Gastroesophageal sphincter (tissue), 4 donors: ENCODE measurements around a stretch of chr17.

DNA sequence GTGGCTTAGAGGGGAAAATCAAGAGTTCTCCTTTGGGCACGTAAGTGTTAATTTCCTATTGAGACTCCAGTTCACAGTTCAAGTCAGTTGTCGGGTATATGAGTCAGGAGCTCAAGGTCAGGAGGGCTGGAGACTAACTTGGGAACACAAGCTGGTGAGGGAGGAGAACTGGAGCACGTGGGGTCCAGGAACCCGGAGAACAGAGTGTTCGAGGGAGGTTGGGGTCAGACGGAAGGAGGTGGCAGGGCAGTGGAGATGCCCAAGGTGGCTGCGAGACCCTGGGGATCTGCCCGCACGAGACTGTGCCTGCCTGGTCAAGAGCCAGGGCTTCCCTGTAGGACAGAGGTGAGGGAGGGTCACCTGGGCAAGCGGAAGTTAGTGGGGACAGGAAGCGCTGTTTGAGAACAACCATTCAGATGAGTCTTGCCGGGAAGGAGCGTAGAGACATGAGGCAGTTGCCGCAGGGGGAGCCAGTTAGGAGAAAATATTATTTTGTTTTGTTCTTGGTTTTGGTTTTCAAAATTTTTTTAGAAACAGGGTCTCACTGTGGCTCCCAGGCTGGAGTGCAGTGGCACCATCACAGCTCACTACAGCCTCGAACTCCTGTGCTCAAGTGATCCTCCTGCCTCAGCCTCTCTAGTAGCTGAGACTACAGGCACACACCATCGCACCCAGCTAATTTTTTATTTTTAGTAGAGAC lies 11.9 kb downstream of the ALDH3A1 start:
- PRO-cap, result no peak
- RAMPAGE, long total RNA, 4 experiments, result no peak in any of the 4 experiments

GRCh38 chr17:19939214-19940008 lies 38.2 kb downstream of the AKAP10 start:
- PRO-cap, result no peak
- RAMPAGE, long total RNA, 4 experiments, result no peak in any of the 4 experiments

- PRO-cap, result no peak
- RAMPAGE, long total RNA, 4 experiments, result no peak in any of the 4 experiments
Observed at GRCh38 chr17:19957997-19958611, 19.5 kb downstream of the AKAP10 start.

GRCh38 chr17:20090977-20092394 lies 82.3 kb downstream of the SPECC1 start:
- PRO-cap, result bidirectional peak, plus-strand start at chr17:20091946, minus-strand start at chr17:20091654
- RAMPAGE, long total RNA, 4 experiments, result no peak in any of the 4 experiments

DNA sequence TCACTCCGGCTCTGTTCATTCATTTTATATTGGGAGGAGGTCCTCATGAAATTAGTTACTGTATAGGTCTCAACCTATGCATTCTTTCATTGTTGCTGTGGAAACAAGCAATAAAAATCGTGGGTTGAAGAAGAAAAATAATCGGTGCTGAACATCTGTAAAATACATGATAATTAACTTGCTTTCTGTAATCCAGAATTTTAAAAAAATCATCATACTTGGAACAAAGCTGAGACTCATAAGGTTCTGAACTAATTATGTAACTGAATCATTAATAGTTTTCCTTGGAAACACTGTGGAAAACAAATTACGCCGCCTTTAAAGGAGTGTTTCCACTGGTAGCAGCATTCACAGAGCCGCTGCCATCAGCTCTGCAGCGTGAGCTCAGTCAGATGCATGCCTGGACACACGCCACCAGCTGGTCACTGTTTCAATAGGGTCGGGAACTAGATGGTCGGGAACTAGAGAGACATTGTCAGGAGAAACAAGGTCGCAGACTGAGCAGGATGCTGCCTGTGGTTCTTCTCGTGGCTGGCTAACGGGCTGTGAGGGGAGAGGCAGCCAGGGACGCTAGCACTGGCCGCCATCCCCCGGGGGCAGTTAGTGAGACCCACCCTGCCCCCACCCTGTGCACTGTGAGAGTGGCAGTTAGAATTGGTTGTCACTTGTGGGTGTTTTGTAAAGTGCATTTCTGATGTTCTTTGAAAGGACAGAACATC lies 86.1 kb downstream of the SPECC1 start:
- PRO-cap, result unidirectional peak, plus-strand start at position 347 of the sequence; bidirectional peak, plus-strand start at position 478 of the sequence, minus-strand start at position 402 of the sequence
- RAMPAGE, long total RNA, 4 experiments, result no peak in any of the 4 experiments

GRCh38 chr17:20215222-20215459 lies 206.0 kb downstream of the SPECC1 start:
- PRO-cap, result no peak
- RAMPAGE, long total RNA, 4 experiments, result no peak in any of the 4 experiments

DNA sequence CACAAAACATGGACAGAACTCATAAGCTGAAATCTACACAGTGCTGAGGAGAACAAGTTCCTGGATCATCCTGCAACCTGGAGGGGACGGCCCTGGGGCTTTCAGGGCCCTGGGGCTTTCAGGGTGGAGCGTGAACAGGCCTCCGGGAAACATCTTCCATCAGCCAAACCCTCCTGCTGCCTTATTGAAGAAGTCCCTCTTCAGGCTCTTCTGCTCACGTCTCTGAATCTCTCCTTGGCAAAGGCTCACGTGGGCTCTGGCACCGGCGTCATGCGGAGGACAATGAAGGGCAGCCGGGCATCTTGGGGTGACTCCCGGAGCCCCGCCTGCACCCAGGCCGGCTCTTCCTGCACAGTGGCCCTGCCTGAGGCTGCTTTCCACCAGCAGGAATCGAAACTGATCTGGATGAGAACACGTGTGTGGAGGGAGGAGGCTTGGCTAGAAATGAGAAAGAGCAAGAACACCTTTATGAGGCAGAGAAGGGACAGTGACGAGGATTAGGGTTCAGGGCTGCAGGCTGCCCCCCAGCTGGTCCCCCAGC lies 127.4 kb downstream of the CDRT15L2 start:
- PRO-cap, result no peak
- RAMPAGE, long total RNA, 4 experiments, result no peak in any of the 4 experiments

DNA sequence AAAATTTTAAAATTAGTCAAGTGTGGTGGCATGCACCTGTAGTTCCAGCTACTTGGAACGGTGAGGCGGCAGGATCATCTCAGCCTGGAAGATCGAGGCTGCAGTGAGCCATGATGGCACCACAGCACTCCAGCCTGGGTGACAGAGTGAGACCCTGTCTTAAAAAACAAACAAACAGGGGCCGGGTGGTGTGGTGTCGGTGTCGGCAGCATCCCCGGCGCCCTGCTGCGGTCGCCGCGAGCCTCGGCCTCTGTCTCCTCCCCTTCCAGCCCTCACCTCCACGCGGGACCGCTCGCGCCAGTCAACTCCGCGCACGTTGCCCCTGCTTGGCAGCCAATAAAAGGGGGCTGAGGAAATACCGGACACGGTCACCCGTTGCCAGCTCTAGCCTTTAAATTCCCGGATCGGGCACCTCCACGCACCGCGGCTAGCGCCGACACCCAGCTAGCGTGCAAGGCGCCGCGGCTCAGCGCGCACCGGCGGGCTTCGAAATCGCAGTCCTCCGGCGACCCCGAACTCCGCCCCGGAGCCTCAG lies 204.6 kb downstream of the CDRT15L2 start:
- PRO-cap, result no peak
- RAMPAGE, long total RNA, 4 experiments, result no peak in any of the 4 experiments

DNA sequence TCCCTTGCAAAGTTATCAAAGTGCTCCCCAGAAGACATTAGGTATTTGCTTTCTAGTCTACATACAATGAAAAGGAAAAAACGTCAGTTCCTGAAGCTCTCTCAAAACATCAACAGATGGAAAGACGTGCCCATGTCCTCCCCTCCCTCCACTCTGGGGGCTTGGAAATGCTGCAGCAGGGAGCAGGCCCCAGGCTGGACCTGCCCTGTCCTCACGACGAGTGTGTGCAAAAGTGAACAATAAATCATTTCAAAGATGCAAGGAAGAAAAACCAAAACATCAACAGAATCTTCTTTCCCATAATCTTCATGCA lies 118.5 kb downstream of the USP22 start:
- PRO-cap, result no peak
- RAMPAGE, long total RNA, 4 experiments, result no peak in any of the 4 experiments

GRCh38 chr17:21130831-21131401 lies 4.2 kb downstream of the DHRS7B start:
- PRO-cap, result no peak
- RAMPAGE, long total RNA, 4 experiments, result no peak in any of the 4 experiments

DNA sequence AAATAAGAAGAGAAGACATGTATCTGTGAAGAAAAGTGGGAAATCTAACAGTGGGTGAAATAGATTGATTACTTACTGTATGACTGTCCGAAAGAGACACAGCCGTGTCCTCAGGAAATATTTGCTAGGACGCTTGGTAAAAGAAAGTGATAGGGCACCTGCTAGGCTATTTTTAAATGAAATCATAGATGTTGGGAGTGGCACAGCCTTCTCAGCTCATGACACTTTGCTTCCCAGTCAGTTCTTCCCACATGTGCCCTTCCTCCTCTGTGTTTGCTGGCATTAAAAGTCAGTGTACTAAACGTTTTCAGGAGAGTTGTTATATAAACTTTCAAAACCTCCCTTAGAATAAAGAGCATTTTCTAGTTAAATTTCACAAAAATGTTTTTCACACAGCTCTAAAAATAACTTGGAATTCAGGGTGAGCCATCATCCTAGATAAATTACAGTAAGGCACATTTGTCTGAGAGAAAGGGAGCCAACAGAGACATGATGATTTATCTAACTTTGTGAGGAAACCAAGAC lies 34.9 kb downstream of the DHRS7B start:
- PRO-cap, result no peak
- RAMPAGE, long total RNA, 4 experiments, result no peak in any of the 4 experiments

GRCh38 chr17:21186376-21186969 lies 27.5 kb downstream of the TMEM11 start:
- PRO-cap, result no peak
- RAMPAGE, long total RNA, 4 experiments, result no peak in any of the 4 experiments

DNA sequence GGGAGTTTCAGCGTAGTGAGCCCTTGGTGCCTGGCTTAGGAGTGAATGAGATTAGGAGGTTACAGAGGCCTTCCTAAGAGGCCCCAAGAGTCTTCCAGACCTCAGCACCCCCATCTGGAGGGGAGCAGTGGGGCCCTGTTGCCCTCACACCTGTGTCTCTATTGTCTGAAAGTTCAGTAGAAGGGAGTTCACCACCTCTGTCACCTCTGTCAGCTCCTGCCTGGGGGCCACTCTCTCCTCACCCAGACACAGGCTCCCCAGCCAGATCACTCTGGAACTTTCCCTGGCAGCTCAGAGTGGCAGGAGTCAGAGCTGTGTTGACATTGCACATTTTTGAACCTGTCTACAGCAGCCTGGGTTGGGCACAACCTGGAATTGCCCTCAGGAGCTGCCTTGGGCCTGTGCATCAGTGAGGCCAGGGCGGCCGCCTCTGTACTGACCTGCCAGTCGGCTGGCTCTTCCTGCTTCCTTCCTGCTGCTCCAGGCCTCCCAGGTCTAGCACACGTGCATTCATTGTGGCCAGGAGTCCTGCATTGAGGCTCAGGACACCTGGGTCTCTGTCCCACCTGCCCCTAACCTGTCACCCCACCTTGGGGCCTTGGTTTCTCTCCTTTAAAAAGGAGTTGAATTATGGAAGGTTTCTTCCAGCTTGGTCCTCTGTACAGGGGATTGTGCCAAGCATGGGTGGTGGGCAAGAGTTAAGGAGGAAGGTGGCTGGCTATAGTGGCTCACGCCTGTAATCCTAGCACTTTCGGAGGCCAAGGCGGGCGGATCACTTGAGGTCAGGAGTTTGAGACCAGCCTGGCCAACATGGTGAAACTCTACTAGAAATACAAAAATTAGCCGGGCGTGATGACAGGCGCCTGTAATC lies 14.2 kb upstream of the TMEM11 start:
- PRO-cap, result no peak
- RAMPAGE, long total RNA, 4 experiments, result no peak in any of the 4 experiments

DNA sequence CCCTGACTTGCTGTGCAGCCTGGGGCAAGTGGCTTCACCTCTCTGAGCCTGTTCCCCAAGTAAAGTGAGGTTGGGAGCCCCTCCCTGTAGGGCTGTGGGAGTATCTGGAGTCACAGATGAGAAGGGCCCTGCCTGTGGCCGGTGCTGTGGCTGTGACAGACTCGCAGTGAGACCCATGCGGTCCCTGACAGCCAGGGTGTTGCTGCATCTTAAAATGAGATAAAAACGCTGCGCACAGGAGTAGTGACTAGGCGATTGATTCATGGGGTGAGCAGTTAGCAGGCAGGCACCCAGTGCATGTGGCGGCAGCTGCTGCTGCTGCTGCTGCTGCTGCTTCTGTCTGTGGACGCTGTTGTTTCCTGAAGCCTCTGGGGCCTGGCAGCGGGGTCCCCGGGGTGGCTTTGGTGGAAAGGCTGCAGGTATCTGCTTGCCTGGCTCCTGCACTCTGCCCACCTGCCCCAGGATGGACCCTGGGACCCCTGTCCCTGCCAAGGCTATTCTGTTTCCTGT lies 12.1 kb downstream of the MAP2K3 start:
- PRO-cap, result no peak
- RAMPAGE, long total RNA, 4 experiments, result no peak in any of the 4 experiments

DNA sequence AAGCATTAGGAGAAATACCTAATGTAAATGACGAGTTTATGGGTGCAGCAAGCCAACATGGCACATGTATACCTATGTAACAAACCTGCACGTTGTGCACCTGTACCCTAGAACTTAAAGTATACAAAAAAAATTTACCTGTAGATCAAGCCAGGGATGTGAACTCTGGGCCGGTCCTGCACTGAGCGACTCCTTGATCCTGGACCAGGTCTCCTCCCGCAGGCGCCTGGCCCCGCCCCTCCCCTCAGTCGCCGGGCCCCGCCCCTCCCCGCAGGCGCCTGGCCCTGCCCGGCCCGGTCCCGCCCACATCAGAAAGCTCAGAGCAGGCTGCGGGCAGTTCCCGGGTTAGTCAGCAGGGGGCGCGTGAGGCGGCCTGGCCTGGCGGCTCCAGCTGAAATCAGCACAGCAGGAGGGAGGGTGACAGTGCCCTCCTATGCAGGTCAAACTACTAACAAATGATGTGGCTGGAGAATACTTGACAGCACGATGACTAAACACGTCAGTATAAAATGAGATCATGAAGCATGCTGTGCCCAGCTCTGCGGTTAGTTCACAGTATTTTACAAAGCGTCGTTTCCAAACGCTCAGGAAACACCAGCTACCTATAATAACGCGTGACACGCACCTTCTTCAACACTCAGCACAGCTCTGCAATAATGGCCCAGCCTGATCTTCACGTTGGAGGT lies 80.8 kb downstream of the KCNJ12 start:
- PRO-cap, result no peak
- RAMPAGE, long total RNA, 4 experiments, result no peak in any of the 4 experiments

- PRO-cap, result no peak
- RAMPAGE, long total RNA, 4 experiments, result no peak in any of the 4 experiments
Observed at GRCh38 chr17:22216668-22216954, 524.3 kb downstream of the KCNJ18 start.

- PRO-cap, result no peak
- RAMPAGE, long total RNA, 4 experiments, result no peak in any of the 4 experiments
Observed at GRCh38 chr17:22519555-22520067, 827.3 kb downstream of the KCNJ18 start.

GRCh38 chr17:27299455-27299878 lies 5.6 kb downstream of the WSB1 start:
- PRO-cap, result no peak
- RAMPAGE, long total RNA, 4 experiments, result no peak in any of the 4 experiments

GRCh38 chr17:27481318-27481911 lies 25.2 kb downstream of the KSR1 start:
- PRO-cap, result no peak
- RAMPAGE, long total RNA, 4 experiments, result no peak in any of the 4 experiments

DNA sequence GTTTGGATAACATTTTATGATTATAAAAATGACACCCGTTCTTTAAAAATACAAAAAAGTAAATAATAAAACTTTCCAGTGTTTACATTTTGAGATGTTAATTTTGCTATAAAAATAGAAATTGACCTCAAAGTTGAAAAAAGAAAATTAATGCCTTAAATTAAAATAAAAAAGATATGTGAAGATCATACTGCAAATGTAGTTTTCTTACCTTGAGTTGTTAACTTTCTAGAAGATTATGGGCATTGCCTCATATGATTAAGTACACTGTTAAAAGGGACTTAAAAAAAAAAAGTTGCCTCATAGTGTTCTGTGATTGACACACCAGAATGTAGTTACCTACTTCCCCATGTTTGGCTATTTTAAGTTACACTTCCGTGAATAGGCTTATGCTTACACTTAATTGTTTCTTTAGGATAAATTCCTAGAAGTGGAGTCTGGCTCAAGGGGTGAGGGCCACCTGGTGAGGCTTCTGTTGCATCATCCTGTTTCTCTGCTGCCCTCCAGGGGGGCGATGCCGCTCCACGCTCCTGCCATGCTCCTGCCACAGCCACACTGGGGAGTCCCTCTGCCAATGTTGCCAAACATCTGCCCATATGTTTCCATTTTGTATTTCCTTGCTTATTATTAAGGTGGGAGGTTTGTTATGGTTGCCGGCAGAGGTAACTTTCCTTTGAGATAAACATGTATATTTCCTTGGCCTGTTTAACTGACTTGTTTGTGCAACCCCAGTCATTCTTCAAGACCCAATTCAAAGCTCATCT lies 72.9 kb downstream of the KSR1 start:
- PRO-cap, result no peak
- RAMPAGE, long total RNA, 4 experiments, result no peak in any of the 4 experiments